Left common carotid artery plus branches (tissue), 1 donor: ENCODE measurements around the genes CELF3, LINGO4, C2CD4D, S100A11, LCE5A, LCE1F, SMCP, SPRR1B, LELP1 and S100A7A.

GRCh38 chr1:151715995-151716887, at the start of gene CELF3:
Gene CELF3 (minus strand): TSS chr1:151716803.
- PRO-cap: no peak

- PRO-cap: no peak
These were observed 11.7 kb downstream of the TDRKH start for GRCh38 chr1:151778534-151779147.

DNA sequence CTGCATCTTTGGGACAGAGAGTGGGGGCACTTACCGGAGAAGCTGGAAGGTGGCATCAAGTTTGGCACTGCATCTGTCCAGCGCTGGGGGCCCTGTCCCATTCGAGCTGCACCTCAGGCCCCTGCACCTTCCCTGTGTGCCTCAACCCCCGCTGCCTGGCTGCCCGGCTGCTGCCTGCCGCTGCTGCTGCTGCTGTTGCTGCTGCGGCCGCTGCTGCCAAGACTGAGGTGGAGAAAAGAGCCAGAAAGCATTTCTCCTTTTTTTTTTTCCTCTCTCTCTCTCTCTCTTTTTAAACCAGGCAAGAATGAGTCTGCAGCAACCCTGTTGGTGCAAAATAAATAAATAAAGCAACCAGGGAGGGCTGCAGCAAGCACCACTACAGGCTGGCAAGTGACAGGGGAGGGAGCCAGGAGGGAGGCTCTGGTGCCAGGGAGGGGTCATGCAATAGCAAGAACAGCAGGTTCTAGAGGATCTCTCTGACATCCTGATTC, at the start of gene LINGO4:
TSS of gene LINGO4 (minus strand) at position 224 of the 491 bp plus-strand sequence.
- PRO-cap: no peak

DNA sequence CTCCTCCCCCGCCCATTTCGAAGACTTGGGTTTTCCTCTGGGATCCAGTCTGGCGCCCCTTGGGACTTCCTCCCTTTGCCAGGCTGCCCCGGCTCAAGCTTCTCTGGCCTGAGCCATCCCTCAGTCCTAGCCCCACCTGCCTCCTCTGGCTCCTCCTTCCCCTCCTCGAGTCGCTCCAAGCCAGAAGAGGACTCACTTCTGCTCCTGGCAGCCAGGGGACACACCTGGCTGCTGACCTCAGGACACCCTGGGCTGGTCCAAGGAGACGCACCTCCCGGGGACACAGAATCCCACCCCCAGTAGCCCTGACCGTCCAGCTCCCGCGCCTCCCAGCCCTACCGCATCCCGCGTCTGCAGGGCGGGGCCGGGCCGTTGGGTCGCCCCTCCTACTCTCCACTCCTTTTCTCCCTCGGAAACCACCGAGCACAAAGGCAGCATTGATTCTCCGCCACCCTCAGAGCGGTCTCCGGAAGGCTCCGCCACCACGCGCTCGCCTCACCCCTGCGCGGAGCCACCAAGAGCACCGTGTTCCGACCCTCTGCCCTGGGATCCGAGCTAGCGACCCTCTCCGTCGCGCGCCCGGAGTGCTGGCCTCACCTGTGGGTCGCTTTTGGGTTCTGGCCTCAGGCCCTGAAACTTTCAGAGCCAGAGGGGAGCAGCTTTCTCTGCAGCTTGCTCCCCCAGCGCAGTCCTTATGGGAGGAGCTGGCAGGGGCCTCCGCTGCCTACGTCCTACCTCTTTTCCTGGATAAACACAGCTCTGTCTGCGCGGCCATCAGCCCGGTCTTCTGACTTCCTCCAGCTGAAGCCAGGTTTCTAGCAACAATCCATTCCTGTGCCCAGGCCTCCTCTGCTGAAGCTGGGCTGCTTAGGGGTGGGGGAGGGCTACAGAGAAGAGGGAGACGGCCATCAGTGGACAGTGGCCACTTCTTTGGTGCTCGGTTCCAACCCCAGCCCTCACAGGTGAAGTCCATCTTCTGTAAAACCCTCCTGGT, at the start of gene C2CD4D:
TSS of gene C2CD4D (minus strand) at position 353 of the 994 bp plus-strand sequence.
- PRO-cap: bidirectional peak, plus-strand start at position 457 of the sequence, minus-strand start at position 353 of the sequence

DNA sequence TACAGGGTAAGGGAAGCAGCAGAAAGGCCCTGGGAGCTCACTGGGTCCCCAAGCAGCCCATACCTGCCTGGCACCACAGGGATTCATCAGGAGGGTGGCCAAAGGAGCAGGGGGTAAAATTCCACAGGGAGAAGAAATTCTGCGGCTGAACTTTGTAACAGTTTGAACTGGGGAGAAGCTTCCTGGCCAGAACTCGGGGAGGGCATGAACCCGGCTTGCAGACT, 11.5 kb downstream of the THEM4 start:
- PRO-cap: no peak

GRCh38 chr1:151920135-151920619, 10.9 kb upstream of the THEM4 start:
- PRO-cap: no peak

DNA sequence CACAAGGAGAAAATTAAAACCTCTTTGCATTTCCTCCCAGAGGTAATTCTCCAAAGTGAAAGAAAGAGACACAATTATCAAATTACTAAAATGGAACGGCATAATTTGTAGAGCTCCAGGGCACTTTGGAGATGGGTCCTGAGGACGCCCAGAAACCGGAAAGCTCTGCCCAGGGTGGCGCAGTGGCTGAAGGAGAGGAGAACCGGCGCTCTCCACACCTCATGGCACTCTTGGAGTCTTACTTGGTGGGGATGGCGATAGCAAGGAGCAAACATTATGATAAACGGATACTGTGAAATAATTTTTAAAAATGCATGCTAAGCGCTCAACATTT, 1.3 kb downstream of the S100A11 start:
- PRO-cap: no peak

DNA sequence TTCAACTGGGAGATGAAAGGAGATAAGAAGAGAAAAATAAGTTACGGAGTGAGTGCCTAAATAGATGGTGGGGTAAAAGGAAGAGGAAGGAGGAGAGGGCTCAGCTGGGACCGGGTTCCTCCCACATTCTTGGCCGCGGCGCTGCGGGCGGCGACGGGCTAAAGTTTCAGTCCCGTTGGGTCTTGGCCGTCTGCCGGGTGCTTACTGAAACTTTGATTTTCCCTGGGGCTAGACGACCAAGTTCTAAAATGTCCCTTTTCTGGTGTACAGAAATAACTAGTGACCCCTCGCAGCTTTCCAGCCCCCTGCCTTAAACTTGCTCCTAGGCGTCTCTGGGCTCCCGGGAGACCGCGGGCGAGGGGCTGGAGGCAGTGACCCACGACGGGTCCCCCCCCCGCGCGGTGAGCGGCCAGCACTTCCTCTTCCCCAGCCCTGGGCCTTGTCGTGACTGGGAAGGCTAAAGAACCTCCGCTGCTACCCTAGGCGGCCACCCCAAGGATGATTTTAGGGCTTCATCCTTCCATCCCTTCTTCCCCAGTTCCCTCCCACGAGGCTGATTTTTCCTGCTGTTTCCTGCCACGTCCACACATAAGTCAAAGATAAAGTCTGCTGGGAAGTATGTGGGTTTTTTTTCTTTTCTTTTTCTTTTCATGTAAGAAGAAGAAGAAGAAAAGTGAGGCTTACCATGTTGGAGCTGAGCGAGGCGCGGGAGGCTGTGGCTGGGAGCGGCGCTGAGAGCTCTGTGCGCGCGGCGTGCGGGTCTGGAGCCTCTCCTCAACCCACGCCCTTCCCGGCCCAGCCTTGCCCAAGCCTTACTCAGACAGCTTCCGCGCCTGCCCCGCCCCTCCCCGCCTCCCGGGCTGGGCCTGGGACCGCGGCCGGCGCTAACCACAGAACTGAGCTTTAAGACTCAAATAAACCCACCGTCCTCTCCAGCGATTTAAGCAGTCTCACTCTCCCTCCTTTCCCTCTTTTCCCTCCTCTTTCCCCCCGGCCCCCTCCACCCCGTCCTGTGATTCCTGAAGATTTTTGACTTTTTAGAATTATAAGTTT, at the start of gene S100A11:
TSS of gene S100A11 (minus strand) at position 776 of the 1,053 bp plus-strand sequence.
- PRO-cap: unidirectional peak, plus-strand start at position 169 of the sequence; unidirectional peak, plus-strand start at position 442 of the sequence; bidirectional peak, plus-strand start at position 853 of the sequence, minus-strand start at position 776 of the sequence

GRCh38 chr1:152107824-152108489, 7.3 kb downstream of the TCHH start:
- PRO-cap: no peak

DNA sequence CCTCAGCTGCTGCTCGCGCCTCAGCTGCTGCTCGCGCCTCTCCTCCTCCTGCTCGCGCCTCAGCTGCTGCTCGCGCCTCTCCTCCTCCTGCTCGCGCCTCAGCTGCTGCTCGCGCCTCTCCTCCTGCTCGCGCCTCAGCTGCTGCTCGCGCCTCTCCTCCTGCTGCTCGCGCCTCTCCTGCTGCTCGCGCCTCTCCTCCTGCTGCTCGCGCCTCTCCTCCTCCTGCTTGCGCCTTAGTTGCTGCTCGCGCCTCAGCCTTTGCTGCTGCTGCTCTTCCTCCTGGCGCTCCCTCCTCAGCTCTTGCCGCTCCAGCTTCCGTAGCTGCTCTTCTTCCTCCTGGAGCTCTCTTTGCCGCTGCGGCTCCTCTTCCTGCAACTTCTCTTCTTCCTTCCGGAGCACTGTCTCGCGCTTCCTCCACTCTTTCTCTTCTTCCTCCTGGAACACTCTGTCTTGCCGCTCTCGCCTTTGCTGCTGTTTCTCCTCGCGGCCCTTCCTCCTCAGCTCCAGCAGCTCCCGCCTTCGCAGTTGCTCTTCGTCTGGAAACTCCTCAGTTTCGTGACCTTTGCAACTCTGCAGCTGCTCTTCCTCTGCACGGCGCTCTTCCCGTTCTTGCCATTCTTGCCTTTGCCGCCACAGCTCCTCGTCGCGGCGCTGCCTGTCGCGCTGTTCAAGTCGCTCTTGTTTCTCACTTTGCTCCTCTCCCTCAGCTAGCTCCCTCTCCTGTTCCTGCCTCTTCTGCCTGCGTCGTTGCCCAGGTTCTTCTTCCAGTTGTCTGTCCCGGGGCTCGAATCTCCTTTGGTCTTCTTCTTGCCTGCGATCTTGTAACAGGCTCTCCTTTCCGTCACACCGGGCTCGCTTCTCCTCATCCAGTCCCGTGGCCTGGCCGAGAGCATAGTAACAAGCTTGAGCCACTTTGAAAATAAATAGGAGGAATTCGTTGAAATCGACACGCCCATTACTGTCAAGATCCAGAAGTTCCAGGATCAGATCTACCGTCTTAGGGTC, 2.9 kb downstream of the TCHH start:
- PRO-cap: no peak

DNA sequence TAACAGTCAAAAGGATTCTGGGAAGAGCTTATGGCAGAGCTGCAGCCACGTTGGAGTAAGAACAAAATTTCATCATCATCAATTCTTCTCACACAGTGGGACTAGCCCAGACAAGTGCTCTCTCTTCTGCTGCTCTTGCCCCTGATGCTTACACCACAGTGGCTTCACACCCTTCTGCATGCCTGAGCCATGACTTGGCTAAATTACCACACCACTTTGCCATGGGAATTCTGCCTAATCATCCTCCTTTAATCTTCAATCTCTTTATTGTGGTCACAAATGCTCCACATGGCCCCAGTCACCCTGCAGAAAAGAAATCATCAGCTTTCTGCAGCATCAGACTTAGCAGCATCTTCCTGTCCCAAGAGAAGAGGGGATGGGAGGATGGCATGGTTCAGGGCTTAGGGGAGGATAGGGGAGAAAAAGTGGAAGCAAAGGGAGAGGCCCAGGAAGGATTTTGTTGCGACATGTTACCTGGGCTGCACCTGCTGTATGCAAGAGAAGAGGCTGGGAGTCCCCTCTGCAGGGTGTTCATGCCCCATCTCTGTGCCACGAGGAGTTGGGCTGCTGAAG, 8.9 kb upstream of the RPTN start:
- PRO-cap: no peak

GRCh38 chr1:152399246-152399789, 14.7 kb downstream of the CRNN start:
- PRO-cap: unidirectional peak, plus-strand start at chr1:152399482

- PRO-cap: no peak
These were observed at the start of gene LCE5A for GRCh38 chr1:152510639-152511057. Gene LCE5A (plus strand): TSS chr1:152510803.

GRCh38 chr1:152774879-152775373, at the start of gene LCE1F:
Gene LCE1F (plus strand): TSS chr1:152775140.
- PRO-cap: no peak

GRCh38 chr1:152878040-152878376, at the start of gene SMCP:
Gene SMCP (plus strand): TSS chr1:152878322.
- PRO-cap: no peak

GRCh38 chr1:153030795-153031064, 273 bp upstream of the SPRR1B start:
- PRO-cap: no peak

DNA sequence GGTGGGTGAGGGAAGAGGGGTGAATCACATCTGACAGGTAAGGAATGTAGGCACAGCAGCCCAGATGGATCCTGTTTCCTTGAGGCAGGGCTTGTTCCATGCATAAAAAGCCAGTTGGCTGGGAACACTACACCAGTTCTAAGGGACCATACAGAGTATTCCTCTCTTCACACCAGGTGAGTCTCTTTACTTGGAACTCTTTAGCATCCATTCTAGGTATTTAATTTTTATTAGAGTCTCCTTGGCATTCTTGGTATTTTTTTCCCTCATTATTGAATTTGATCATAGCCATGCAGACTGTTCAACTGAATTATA, at the start of gene SPRR1B:
TSS of gene SPRR1B (plus strand) at position 132 of the 315 bp plus-strand sequence.
- PRO-cap: no peak

GRCh38 chr1:153203239-153203709, at the start of gene LELP1:
Gene LELP1 (plus strand): TSS chr1:153203430.
- PRO-cap: no peak

GRCh38 chr1:153390055-153390350, 870 bp downstream of the S100A8 start:
- PRO-cap: no peak

DNA sequence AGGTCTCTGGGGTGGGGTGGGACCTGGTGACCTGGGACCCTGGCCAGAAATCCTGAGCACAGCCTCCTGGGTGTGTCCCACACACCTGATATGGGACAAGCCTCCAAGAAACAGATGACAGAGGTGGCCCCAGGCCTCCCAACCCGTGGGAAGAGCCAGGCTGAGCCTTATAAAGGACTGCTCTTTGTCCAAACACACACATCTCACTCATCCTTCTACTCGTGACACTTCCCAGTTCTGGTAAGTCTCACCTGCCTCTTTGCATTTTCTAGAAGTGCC, at the start of gene S100A7A:
TSS of gene S100A7A (plus strand) at position 197 of the 279 bp plus-strand sequence.
- PRO-cap: no peak